Thoracic aorta (tissue), 1 donor: ENCODE measurements around a stretch of chr18.

- RAMPAGE, long total RNA = no peak
These were observed 60.4 kb downstream of the CYB5A start for GRCh38 chr18:74231293-74231832.

DNA sequence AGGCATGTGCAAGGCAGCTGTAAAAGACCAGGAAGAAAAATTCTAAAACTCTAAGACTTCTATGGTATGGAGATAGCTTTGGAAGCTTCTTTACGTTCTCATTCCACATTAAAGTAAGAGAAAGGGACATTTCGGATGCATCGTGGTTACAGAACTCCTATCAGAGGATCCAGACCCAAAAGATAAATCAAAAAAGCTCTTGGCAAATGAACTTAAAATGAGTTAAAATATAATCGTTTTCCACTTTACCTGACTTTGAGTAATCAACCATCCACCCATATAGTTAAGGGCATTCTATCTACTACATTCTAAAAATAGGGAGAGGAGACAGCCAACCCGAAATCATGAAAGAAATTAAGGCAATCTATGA lies 50.2 kb downstream of the CYB5A start:
- RAMPAGE, long total RNA = no peak

- RAMPAGE, long total RNA = no peak
These were observed 3.7 kb downstream of the CYB5A start for GRCh38 chr18:74288035-74288546.

DNA sequence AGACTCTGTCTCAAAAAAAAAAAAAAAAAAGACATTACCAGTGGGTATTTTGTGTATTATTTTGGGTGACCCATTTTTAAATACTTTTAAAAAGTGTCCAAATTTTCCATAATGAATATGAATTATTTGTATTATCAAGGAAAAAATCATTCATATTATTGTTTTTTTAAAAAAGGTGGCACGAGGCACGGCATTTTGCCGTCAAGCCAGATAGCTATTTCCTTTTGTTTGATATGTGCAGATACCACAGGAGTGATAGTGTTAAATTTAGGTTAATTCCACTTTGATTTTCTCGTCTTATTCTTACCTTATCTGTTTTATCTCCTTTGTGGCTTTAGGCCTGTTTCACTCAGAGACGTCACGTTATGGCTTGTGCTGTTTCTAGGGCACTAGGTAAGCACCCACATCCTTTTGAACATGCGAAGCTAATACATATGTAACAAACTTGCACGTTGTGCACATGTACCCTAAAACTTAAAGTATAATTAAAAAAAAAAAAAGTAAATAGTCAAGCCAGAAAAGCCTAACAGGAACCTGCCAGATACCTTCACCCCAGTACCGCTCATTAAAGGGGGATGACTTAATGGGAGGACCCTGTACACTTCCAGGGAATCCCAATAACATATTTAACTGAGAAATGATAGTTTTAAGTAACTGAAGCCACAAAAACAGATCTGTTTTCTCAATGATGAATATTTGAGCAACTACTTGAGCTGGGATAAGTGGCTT lies 57.8 kb downstream of the C18orf63 start:
- RAMPAGE, long total RNA = no peak

GRCh38 chr18:74374077-74374469 lies 58.4 kb downstream of the C18orf63 start:
- RAMPAGE, long total RNA = no peak

GRCh38 chr18:74454417-74454895 lies 2.7 kb downstream of the DIPK1C start:
- RAMPAGE, long total RNA = no peak

DNA sequence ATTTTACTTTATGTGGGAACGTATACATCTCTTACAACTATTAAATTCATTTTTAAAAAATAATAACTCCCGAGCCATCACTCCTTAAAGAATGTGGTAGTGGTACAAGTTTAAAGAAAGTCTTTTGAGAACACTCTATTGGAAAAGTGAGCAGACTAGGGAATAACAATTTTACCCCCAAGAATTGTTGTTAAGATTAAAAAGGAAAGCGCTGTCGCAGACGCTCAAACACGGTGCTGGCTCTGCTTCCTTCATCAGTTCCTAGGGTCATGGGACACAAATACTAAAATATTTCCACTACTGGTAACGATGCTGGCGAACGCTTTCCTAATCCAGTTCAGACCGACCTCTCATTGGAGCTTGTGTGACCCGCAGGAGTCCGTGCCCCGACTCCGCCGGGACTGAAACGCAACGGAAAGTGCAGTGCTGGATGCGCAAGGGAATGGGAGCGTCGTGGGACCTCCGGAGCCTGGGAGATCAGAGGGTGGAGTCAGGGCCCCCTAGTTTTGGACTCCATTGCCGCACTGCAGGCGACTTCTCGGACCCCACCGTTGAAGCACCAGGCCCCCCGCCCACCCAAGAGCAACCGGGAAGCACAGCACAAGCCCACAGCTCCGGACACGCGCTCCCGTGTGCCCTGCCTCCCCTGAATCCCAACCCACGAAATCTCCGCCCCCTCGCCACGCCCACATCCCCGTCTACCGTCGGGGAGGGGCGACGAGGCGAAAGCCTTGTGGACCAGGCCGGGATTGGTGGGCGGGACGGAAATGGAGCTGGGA lies 580 bp upstream of the CNDP2 start:
- RAMPAGE, long total RNA = no peak

DNA sequence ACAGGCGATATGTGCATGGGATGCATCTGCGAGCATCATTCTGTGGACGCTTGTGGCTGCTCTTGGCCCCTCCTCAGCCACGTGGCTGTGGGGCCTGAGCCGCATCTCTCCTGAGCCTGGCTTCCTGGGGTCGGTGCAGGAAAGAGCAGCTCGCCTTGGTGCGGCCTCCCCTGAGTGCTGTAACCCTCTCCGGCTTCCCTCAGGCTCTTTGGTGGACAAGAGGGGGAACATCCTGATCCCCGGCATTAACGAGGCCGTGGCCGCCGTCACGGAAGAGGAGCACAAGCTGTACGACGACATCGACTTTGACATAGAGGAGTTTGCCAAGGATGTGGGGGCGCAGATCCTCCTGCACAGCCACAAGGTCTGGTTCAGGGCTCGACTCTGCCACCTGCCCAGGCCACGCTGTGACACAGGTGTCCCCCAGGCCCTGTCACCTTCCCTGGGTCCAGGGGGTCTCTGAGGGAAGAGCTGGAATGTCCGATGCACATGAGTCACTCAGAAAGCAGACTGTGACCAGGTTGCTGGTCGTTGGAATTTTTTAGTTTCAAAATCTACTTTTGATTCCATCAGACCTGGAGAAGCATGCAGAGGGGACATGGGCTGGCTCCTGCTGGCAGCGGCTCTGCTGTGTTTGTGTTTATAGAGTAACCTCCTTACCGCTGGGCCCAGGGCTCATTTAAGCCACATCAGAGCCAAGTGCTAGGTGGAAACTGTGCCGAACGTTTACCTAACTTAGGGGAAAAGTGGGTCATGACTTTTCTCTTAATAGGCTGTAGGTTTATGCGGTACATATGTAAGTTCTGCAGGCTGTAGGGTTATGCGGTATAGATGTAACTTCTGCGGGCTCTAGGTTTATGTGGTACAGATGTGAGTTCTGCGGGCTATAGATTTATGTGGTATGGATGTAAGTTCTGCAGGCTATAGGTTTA lies 17.5 kb downstream of the CNDP2 start:
- RAMPAGE, long total RNA = no peak

GRCh38 chr18:74525488-74525937 lies 8.8 kb upstream of the CNDP1 start:
- RAMPAGE, long total RNA = no peak

DNA sequence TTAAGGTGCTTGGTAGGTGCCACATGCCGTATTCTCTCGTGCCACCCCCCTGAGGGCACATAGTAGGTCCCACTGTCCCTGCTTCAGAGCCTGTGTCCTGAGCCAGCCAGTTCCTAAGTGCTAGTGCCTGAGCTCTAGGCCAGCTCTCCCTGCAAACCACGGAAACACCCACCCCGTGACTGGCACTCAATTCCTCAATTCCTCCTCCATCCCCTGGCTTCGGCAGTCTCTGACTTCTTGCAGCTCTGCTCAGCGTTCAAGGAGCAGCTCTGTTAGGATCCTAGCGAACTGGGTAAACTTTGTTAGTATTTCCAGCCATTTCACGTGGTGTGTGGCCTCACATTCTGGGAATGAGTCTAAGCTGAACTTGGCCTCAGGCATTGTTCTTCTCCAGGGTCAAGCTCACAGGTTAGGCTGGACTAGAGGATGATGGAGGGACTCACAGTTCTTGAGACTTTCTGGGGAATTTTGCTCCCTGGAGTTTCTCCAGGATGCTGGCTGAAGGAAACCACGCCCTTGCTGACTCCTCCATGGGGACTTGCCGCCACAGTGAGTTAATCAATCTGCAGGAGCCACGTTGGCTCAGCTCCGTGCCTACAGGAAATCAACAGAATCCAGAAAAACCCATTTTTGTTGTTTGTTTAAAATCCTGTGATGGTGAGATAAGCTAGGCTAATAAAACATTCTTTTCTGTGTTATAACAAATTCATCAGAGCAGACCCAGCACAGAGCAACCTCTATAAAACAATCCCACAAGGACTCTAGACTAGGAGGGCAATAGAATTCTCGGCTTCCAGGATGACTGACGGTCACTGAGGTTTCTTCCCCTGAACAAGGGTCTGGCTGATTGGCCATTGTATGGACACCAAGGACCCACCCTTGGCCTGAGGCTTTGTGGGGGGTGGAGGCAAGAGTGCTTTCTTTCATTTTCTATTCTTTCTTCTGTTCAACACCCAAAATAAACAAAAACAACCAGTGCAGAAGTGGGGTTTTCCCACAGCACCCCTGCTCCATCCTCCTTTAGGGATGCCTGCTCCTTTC lies 12.5 kb downstream of the CNDP1 start:
- RAMPAGE, long total RNA = no peak

GRCh38 chr18:75066828-75067521 lies 142.0 kb downstream of the PTGR3 start:
- RAMPAGE, long total RNA = no peak

GRCh38 chr18:75218357-75219074 lies 7.9 kb downstream of the TSHZ1 start:
- RAMPAGE, long total RNA = no peak

- RAMPAGE, long total RNA = no peak
These were observed 36.4 kb downstream of the TSHZ1 start for GRCh38 chr18:75246759-75247557.

DNA sequence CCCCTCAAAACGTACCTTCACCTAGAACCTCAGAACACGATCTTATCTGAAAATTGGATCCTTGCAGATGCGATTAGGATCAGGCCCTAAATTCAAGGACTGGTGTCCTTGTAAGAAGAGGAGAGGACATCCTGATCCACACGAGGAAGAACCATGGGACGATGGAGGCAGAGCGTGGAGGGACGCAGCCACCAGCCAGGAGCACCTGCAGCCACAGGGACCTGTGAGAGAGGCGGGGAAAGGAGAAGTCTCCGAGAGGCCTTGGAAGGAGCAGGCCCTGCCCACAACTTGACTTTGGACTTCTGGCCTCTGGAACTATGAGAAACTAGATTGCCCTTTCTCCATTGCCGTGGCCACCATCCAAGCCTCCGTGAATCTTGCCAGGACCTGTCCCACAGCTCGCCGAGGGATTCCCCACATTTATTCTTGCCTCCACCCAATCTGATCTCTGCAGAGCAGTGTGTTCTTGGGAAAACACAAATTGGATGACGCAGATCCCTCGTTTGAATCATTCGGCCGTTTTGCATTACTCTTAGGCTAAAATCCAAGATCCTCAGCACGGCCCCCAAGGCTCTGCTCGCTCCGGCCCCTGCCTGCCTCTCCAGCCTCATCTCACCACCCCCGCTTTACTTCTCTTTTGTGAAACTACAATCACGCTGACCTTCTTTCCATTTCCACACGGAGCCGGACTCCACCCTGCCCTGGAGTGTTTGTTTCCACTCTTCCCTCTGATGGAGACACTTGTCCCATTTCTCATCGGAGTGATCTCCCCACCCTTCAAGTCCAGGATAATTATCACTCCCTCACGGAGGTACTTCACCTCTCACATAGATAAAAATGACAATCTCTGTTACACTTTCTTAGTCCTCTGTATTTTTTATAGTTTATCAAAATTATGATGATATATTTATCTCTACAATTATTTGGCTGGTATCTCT lies 364.2 kb downstream of the ZNF516 start:
- RAMPAGE, long total RNA = no peak

DNA sequence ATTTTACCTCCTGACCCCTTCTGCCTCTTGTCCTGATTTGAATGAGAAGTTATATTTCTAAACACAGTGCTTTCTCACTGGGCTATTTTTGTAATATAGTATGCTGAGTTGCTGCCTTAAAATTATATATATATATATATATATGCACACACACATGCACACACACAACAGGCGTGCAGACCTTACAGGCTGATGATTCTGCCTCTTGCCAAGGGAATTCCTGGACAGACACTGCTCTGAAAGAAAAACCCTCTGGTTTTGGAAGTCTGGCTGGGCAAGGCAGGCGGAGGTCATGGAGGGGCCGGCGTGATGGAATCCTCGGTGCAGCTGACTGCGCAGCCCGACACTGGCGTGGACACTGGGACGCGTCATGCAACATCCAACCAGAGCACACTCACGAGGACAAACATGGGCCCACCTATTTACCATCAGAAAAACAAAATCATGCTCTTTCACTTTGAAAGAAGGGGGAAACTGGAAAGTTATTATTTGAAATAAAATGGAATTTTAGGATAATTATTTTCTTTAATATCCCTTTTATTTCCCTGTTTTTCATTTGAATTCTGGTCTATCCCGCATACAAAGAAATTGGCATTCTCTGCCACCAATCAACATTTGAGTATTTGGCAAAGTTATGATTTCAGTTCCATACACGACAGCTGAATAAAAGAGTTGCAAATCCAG lies 235.3 kb downstream of the ZNF516 start:
- RAMPAGE, long total RNA = no peak

GRCh38 chr18:76491270-76492259 lies 3.5 kb downstream of the ZNF516 start:
- RAMPAGE, long total RNA = no peak

DNA sequence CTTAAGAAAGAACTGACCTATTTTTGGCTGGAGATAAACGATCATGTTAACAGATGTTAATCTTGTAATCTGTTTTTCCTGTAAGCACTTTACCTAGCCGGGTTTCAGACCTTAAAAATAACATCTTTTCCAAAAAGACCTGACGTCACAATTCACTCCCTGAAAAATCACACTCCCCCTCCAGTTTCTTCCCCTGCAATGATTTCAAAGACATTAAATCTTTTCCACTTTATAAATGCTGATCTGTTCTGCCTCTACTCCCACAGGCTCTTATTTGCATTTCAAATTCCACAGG lies 1.6 kb downstream of the ZNF516 start:
- RAMPAGE, long total RNA = no peak

DNA sequence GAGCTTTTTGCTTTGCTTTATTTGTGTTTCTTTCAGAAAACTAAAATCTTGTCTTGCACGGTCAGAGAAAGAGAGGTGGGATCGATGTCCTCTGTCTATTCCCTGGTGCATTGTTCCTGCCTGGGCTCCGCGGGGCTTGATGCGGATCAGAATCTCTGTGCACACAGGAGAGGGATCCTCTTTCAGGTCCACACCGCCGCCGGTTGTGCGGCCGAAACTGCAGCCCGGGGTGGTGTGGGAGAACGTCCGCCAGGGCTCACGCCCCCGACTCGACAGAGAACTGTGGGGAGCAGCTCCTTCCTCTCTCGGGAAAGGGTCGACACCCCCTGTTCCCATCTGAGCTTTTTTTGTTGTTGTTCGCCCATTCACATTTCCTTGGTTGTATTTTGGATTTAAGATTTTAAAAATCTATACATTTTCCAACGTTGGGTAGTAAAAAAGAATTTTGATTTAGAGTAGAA lies 23.6 kb upstream of the ZNF516 start:
- RAMPAGE, long total RNA = no peak

DNA sequence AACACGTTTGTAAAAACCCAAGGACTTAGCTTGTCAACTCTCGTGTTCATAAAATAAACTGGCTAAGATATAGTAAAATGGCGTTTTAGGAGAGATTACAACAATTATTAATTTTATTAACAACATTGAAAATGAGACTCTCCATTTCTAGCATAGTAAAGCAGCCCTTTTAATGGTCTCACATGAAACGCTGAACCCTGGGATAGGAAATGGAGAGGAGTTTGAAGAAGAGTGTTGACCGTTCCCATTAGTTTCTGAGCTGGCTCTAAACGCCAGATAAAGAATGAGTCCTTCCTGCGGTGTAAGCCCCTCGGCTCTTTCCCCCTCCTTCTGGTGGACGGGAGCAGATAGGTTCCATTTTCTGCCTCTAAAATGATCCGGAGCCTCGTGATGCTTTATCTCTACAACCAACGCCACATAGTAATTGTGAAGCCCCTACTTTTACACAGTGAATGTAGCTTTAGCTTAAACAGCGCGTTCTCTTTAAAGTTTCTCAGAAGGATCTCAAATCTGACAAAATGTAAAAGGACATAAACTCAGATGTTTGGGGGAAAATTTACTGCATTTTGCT lies 24.1 kb upstream of the ZNF516 start:
- RAMPAGE, long total RNA = no peak

DNA sequence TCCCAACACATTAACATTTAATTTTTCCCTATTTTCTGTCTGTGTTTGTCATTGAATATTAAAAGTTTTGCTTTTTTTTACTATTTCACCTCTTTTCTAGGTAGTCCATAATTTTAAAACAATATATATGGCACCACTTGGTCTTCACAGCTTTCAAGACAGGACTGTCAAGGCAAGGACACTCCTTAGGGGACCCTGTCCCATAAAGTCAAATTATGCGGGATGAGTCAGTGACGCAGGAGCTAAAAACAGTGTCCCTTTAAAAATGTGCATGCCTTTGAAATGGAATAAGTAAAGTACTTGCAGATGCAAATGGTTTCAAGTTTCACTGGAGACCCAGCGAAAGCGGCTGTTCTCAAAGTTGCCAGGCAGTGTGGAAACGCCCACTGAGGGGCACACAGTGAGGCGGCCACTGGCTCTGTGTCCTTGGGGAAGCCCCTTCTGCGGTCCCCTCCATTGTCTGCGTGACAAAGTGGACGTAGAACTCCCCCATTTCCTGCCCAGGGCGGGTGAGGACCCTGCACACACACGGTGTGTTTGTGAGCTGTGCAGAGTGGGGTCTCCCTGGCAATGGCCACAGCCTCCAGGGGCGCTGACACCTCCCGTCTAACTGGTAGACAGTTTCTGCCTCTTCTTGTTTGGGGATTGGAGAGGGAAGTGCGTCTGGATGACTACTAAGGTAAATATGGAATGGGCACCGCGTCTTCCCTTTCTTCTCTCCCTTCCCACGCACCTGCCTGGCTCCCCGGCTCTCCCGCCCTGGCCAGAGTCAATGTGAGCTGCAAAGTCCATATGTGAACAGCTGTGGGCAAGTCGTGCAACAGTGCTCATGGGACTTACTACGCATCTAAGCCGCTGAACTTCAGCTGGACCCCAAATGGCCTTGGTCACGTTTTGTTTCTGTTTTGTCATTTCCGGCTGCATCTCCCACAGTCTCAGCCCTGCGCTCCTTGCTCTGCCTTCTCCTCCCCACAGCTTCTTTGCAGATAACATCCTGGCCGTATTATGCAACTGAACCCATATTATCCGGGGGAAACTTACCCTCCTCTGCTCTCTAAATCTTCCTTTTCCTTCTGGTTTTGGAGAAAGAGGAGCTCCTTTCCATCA lies 33.6 kb upstream of the ZNF516 start:
- RAMPAGE, long total RNA = no peak